CD14-positive monocyte (primary cell): Measurements from ENCODE around the genes TMEM86B, C19orf85, ZNF581, NLRP13 and ZNF444.

DNA sequence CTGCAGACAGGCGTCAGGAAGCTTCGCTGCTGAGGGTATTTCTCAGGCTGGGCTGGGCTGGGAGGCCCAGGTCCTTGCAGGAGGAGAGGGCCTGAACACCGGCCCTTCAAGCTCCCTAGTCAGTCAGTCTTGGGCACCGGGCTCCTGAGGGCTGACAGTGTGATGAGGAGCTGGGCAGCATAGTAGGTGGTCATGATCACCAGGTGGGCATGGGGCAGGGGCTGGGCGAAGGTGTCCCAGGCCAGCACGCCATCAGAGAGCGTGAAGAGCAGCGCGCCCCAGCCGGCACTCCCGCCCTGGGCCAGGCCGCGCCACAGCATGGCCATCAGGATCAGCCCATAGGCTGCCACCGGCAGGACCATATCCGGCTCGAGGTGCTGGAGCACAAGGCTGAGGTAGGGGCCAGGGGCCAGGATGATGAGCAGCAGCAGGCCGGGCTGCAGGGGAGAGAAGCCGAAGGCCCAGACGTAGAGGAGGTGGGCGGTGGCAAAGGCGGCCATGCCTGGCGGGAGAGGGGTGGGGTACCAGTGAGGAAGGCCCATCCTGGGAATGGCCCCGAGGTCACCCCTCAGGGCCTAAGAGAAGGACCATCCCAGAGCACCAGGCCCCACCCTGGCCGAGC lies 1.4 kb downstream of the TMEM86B start:
- CAGE, long polyA plus RNA: no peak

- CAGE, long polyA plus RNA: no peak
Measured at GRCh38 chr19:55228654-55229075, at the start of gene TMEM86B. TMEM86B (minus strand) TSS chr19:55228763.

GRCh38 chr19:55231846-55232761 lies 3.5 kb upstream of the TMEM86B start:
- CAGE, long polyA plus RNA: no peak

- CAGE, long polyA plus RNA: no peak
Measured at GRCh38 chr19:55340569-55341666, 1.2 kb downstream of the KMT5C start.

GRCh38 chr19:55464651-55465016 lies at the start of gene C19orf85:
C19orf85 (minus strand) TSS chr19:55464751.
- CAGE, long polyA plus RNA: no peak

- CAGE, long polyA plus RNA: no peak
Measured at GRCh38 chr19:55516700-55517659, 20.0 kb downstream of the SBK2 start.

DNA sequence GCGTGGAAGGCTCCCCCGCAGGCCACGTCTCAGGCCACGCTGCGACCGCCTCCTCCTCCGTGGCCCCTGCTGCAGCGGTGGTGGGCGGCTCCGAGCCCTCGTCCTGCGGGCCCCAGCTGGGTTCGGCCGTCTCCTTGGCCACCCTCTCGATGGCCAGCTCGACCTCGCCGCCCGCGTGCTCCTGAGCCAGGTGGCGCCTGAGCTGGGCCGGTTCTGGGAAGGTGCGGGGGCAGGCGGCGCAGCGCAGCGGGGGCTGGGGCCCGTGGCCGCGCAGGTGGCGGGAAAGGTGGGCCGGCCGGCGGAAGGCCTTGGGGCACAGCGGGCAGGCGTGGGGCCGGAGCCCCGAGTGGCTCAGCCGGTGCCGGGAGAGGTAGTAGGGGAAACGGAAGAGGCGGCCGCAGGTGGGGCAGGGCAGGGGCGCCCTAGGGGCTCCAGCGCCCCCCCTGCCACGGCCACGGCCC lies 1.5 kb downstream of the ZNF579 start:
- CAGE, long polyA plus RNA: no peak

- CAGE, long polyA plus RNA: no peak
Measured at GRCh38 chr19:55611152-55611819, 5.8 kb downstream of the ZNF865 start.

DNA sequence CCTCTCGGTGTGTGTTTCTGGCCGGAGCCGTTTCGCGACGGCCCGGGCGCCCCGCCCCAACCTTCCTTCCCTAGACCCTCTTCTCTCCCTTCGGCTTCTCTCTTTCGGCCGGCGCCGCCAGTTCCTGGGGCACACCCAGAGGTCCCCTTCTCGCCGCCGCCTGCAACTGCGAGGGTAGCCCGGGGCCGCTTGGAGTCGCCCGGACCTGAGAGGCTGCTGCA lies at the start of gene ZNF581:
Gene ZNF581, plus strand, starts transcription at position 100 of the 221 bp plus-strand sequence.
- CAGE, long polyA plus RNA: no peak

DNA sequence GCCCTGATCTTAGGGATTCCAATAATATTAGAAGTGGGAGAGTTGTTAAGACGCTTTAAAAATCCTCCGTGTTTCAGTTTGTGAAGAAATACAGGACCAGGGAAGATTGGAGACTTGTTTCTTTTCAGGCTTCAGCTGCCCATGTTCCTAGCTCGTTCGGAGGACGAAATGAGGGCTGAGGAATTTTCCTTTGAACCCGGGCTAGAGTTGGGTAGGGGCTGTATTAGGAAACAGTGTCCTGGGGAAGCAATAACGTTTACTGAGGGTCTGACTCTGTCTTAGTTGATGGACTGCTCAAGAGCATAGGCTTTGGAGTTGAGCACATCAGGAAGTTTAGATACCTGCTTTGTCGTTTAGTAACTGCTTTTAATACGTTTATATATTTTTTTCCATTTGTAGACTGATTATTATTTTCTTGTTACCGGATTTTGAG lies 1.3 kb downstream of the U2AF2 start:
- CAGE, long polyA plus RNA: no peak

DNA sequence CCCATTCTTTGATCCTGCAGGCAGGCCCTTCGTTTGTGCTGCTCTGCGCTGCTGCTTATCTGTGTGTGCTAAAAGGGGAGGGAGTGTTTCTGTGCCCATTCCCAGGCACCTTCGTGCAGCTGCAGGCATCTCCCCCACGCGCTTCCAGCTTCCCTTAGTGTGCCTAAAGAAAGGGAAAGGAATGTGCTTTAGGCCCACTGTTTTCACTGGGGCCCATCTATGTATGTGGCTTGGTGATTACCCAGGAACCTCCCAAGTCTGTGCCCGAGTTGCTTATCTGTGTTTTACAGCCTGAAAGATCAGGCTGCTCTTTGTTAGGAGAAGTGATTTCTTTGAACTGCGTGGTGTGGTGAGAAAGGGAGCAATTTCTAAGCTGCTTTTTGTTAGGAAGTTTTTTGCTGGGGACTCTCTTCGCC lies 27.2 kb downstream of the EPN1 start:
- CAGE, long polyA plus RNA: no peak

- CAGE, long polyA plus RNA: no peak
Measured at GRCh38 chr19:55932067-55932510, at the start of gene NLRP13. NLRP13 (minus strand) TSS chr19:55932336.

DNA sequence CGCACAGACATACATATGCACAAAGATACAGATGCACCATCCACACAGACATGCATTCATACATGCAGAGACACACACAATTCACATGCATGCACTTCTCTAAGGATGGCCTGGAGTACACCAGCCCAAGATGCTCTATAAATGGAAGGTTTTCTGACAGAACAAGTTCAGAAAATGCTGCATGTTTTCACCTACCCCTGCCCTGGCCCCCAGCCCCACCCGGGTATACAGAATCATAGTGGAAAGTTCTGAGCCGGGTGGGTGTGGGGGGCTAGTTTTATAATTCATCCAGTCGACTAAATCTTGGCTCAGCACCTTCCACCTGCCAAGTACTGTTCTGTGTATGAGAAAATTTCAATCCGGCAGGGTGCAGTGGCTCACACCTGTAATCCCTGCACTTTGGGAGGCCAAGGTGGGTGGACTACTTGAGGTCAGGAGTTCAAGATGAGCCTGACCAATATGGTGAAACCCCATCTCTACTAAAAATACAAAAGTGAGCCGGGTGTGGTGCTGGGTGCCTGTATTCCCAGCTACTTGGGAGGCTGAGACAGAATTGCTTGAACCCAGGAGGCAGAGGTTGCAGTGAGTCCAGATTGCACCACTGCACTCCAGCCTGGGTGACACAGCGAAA lies 37.0 kb downstream of the ZNF787 start:
- CAGE, long polyA plus RNA: no peak

GRCh38 chr19:56106233-56106881 lies 14.7 kb downstream of the ZNF787 start:
- CAGE, long polyA plus RNA: no peak

DNA sequence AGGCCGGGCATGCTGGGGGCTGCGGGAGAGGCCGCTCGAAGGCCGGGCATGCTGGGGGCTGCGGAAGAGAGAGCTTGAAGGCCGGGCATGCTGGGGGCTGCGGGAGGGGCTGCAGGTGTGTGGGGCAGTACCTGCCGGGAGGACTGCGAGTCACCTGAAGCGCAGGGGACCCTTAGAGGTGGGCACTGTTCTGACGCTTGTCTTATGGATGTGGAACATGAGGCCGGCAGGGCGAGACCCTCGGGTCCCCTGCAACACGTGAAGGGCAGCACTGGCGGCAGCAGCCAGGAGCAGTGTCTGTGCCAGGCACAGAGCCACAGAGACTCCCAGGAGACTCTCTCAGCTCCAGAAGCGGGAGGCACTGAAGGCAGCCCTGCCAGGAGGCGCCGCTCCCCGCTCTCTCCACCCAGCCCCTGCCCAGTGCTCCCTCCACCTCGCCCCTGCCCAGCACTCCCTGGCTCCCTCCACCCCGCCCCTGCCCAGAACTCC lies 13.2 kb downstream of the ZNF787 start:
- CAGE, long polyA plus RNA: no peak

GRCh38 chr19:56120054-56120815 lies 860 bp downstream of the ZNF787 start:
- CAGE, long polyA plus RNA: no peak

DNA sequence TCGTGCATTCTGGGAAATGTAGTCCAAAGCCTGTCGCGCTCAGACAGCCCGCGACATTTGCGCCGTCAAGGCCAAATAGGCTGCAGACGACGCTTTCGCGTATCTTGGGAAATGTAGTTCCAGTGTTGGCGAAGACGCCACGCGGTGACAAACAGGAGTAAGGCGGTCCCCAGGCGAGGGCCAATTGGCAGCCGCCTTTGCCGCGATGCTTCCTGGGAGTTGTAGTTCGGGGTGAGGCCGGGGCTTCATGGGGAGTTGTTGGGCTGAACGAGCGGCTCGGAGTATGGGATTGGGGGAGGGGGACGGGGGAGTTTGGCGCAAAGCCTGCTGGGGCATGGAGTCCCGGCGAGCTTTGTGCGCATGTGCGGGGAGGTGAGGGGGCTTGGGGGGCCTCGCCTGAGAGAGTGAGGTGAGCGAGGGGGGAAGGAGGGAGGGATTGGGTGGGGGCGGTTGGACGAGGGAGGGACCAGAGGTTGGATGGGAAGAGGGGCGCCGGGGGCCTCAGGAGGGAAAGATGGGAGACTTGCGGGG lies at the start of gene ZNF444:
Gene ZNF444, plus strand, starts transcription at position 339 of the 531 bp plus-strand sequence.
- CAGE, long polyA plus RNA: no peak

DNA sequence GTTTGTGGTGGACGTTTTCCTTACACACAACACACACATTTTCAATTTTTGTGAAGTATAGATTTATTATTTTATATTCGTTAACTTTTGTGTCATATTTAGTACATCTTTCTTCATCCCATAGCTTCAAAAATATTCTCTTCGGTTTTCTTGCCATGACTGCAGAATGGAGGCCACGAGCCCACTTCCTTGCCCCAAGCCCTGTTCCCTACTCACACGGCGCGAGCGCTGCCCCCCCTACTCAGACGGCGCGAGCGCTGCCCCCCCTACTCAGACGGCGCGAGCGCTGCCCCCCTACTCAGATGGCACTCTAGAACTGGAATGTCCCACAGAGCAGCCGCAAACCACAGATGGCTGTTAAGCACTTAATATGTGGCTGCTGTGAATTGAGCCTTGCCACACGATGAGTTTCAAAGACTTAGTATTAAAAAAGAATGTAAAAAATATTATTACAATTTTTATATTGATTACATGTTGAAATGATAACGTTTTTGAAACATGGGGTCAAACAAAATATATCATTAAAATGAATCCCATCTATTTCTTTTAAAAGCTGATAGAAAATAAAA lies 102.3 kb upstream of the PEG3 start:
- CAGE, long polyA plus RNA: no peak

GRCh38 chr19:56949678-56950161 lies 109.2 kb upstream of the PEG3 start:
- CAGE, long polyA plus RNA: no peak

DNA sequence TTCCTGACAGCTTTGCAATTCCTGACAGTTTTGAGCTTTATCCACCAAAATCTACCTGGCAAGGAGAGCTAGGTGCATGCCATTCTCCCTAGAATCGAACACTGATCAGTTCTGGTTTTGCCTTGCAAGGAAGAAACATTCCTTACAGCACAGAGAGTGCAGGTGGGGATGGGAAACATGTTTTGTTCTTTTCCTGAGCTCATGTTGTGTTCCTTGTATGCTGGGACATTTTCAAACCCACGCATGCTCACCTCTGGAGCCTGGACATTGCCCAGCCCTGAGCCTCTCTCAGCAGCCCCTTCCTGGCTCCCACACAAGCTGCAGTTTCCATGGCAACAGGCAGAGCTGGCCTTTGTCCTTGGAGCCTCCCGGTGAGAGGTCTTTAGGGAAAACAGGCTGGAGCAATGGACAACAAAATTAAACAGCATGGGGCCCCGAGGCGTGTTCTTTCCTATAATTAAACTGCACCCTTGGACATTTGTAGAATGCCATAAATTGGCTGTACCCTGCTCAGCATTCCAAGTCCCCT lies 133.1 kb upstream of the PEG3 start:
- CAGE, long polyA plus RNA: no peak